ENCODE results near the gene ANKRD33.

GRCh38 chr12:50221020-50221869 lies 54.1 kb upstream of the CERS5 start:
- RRBS: no CpG with 5 or more reads among the region's 7 CpGs

GRCh38 chr12:50271854-50272260 lies 11.5 kb downstream of the LIMA1 start:
- RRBS: no CpG with 5 or more reads among the region's 2 CpGs

GRCh38 chr12:50297919-50298524 lies 14.7 kb upstream of the LIMA1 start:
- RRBS: no CpG with 5 or more reads among the region's 1 CpG

DNA sequence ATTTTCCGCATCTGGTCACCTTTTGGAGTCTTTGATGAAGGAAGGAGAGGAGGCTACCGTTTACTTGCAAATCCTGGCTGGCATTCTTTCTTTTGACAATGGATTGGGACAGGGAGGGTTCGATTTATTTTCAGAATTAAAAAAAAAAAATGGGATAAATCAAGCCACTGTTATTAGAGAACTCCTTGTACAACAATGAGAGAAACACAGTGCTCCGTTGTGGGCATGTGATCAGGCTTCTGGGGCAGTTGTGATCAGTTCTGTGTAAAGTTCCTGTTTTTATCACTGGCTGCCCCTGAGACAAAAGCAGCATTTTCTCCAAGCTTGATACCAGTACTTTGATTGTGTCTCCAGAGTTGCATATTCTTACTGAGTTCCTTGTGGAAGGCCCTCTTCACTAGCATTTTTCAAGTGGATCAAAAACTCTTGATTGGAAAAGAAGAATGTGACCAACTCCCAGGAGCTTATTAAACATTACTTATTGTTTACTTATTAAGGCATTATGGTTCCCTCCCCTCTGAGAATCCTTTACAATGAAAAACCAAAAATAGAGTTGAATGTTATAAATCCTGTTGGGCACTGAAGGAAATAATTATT lies 1.2 kb downstream of the DIP2B start:
- RRBS: no CpG with 5 or more reads among the region's 4 CpGs

DNA sequence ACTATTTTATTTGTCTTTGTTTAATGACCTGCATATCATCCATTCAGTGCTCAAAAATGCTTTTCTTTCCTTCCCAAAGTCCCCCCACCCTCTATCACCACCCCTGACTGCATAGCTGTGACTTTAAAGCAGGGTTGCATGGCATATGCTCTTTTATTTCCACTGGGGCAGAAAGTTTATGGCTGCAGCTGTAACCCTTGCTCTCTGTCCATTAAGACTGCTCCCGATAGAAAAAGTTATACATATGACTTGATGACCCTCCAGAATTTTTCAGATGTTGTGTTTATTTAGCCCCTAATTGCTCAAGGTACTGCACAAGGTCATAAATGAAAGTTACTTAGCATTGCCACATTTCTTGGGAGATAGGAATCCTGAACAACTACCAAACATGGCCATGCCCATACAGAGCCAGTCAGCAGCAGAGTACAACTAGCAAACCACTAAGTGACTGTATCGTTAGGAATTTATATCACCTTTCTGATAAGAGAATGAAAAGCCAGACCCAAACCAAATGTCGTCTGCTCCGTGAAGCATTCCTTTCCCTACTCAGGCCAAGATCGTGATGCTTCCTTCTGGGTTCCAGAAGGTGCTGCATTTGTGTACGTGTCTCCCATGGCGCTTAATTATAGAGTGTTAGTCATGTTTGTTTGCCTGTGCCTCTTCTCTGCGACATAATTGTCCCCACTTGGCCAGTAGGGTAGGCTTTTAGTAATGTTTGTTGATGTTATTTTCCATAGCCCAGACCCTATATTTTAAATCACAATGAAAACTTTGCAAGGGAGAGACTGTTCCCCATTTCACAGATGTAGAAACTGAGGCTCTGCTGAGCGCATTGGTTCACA lies 114.4 kb downstream of the DIP2B start:
- RRBS: no CpG with 5 or more reads among the region's 9 CpGs

- RRBS: no CpG with 5 or more reads among the region's 2 CpGs
These were observed 120.3 kb downstream of the DIP2B start for GRCh38 chr12:50625130-50625431.

DNA sequence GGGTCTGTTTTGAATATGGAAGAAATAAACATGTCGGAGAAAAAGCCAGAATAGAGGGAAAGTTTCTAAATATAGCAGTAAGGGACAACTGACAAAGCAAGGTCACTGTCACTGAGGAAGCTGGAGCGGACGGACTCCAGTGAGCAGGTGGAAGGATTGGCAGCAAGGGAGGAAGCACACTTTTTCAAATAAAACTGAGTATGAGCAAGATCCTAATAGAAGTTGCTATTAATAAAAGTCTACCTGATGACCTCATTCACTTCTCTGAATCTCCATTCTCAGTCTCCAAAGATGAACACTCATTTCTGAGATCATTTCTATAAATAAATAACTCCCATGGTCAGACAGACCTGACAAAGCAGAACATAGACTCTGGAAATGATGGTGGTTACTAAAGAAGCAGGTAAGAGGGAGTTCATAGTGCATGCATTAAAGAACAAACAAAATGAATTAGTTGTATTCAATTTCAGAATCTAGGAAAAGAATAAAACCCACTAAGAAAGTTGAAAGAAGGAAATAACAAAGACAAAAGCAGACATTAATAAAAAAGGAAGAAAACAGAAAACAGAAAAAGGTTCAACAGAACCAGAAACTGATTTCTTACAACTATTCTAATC lies 11.5 kb upstream of the ATF1 start:
- RRBS: no CpG with 5 or more reads among the region's 3 CpGs

DNA sequence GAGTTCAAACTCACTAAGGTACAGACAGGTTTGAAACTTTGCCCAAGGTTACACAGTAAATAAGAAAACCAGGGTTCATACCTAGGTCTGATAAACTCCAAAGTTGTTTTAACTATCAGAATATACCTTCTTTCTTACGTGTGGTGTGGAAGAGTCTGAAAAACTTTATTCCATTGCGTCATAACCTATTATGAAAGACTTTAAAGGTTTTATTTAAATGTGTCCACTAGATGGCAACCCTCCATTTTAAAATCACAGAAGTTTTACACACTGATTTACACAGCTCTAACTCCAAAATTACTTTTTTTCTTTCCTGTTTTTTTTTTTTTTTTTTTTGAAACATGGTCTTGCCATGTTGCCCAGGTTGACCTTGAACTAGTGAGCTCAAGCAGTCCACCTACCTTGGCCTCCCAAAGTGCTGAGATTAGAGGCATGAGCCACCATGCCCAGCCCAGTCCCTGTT lies 17.4 kb upstream of the TMPRSS12 start:
- RRBS: no CpG with 5 or more reads among the region's 2 CpGs

DNA sequence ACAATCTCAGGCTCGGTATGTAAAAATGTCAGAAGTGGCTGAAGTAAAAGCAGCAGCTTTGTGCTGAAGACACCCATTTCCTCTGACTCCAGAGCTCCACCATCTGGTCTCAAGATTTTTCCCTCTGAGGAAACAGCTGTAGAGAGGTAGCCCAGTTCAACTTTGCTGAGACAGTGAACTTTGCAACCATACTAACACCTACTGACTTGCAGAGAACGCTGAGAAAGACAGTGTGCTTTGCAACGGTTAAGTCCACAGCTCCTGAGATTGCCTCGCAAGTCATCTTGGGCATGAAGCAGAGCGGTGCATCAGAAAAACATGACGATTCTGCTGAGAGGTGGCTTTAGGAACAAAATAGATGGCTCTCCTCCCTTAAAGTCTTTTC lies 34.7 kb downstream of the HIGD1C start:
- RRBS: no CpG with 5 or more reads among the region's 6 CpGs

GRCh38 chr12:51020398-51020894 lies 5.7 kb downstream of the SLC11A2 start:
- RRBS: no CpG with 5 or more reads among the region's 2 CpGs

- RRBS: no CpG with 5 or more reads among the region's 17 CpGs
These were observed 16.1 kb downstream of the LETMD1 start for GRCh38 chr12:51064051-51064823.

GRCh38 chr12:51171896-51172598 lies 888 bp downstream of the TFCP2 start:
- RRBS: no CpG with 5 or more reads among the region's 18 CpGs

DNA sequence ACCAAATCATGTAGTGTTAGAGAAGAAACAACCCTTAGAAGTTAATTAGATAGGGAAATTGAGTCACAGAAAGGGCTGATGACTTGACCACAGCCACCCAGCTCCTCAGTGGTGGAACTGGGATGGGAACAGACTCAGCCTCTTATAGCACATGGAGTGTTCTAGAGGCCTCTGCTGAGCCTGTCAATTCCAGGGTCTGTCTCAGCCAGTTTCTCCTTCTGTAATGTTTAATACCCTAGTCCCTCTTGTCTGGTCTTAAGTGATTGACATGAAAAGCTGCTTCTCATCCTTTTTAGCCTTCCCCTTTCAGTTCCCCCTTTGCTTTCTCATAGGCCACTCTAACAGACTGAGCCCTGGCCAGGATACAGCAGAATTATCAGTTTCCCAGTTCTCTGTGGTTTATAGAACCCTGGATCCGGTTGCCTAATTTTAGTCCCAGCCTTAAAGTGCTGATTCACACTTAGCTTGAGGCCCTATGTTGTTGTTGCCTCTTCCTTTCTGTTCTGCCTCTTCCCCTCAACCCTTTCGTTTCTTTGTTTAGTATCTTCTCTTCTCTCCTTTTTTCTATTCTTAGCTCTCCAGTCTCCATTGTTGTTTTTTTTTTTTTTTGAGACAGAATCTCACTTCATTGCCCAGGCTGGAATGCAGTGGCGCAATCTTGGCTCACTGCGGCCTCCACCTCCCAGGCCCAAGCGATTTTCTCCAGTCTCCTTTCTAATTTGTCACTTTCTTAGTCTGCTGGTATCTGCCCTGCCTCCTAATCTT lies 2.8 kb upstream of the BIN2 start:
- RRBS: no CpG with 5 or more reads among the region's 5 CpGs

DNA sequence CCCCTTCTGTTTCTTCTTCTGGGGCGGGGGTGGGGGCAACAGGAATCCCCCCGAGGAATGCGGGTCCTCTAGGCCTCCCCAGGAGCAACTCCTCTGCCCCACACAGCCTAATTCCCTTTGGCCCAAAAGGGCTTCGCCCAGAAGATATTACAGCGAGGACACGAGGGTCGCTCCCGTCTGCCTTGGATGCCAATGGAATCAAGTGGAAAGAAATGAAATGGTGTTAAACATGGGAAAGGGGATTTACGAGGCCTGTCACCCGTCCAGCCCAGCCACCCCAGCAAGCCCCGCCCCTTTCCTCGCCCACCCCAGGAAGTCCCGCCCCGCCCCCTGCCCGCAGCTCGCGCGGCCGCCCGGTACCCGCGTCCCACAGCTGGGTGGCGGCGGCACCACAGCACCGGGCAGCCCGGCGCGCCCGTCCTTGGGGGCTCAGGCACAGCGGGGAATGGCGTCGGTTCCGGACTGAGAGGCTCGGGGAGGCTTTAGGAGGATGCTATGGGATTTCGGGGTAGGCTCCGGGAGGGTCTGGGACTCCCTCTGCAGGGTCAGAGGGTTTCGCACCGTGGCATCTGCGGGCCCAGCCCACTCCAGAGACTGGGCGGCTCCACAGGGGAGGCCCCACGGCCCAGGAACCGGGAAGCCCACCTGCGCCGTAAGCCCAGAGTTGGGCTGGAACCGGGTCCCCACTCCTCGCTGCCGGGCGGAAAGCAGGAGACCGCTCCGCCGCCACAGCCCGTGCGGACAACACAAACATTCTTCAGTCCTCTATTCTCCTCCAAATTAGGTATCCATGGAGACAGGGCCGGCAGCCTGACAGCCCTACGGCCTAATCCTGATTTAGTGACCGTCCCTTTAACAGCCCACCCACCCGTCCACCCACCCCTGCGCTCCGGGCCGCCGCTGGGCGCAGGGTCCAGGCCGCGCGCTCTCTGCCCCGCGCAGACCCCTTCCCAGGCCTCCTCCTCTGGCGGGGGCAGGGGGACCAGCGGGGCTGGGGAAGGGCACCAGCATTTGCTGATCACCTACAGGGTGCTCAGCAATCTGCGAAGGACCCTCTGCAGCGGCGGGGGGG lies 1.5 kb downstream of the FIGNL2 start:
- RRBS: 12% methylated on average over 32 of the region's 72 CpGs

DNA sequence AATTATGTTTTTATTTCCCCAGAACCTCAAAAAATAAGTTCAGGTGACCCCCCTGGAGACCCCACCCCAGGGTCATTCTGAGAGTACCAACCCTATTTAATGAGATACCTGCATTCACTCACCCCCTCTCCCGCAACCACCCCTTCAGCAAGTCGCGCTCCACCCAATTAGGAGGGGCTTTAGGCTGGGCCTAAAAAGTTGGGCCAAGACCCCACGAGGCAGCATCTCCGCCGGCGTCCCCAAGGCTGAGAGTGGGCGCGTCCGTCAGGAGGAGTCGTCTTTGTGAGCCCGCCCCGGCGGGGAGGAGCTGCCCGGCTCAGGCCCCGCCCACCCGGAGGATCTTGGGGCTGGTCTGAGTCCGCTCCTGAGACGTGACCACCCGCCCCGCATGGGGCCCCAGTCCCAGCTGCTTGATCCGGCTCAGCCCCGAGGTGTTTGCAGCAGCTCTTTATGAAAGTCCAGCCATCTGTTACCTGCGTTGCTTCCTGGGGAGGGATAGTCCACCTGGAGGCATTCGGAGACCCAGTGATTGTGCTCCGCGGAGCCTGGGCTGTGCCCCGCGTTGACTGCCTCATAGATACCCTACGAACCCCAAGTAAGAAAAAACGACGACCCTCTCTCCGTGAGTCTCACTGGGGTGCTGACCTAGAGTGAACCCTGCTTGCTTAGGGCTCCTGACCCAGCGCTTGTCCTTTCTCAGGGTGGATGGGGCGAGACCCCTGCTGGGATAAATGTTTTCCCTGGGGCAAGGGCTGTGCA lies at the start of gene ANKRD33:
Gene ANKRD33 (plus strand): TSS at position 367 of the 759 bp plus-strand sequence.
- RRBS: 44% methylated on average over 12 of the region's 35 CpGs

DNA sequence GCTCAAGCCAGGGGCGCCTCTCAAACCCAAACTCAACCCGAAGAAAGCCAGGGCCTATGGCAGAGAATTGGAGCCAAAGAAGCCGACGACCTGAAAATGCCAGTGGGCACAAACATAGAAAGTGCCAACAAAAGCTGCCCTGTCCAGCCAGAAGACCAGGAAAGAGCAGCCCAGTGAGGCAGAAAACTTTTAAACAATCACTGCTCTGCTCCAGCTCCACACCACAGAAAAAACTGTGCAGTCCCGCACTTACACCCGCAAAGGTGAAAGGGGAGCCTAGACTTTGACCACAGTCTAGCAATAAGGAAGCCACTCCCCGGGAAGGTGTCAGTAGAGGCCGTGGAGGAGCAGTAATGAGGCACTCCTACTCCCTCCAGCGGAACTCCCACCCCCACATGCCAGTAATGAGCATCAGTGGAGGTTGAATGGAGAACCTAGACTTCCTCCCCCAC lies 6.0 kb upstream of the ACVRL1 start:
- RRBS: no CpG with 5 or more reads among the region's 9 CpGs

DNA sequence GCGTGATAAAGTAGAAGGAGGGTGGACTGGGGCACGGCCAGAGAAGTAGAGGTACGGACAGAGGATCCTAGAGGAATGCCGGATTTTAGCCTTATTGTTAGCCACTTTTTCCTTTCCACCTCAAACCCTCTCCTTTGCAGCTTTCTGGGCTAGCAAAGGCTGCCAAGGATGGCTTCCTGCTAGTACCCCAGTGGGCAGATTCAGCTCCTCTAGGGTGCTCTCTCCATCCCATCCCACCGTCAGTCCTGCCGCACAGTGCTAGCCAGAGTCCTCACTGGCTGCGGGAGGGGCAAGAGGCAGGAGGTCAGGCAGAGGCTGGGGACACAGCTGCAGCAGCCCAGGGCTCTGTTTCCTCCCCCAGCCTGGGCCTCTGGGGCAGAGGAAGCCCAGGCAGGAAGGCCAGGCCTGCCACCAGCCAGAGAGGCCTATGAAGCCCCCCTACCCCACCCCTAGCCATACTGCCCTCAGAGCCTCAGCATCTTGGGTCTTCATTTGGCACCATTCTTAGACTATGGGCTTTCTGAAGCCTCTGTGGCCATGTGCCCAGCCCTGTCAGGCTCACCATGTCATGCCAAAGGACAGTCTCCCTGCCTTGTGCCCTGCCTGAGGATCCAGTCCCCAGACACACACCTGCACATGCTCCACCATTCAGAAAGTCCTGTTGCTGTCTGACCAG lies 3.3 kb downstream of the ACVRL1 start:
- RRBS: no CpG with 5 or more reads among the region's 7 CpGs

GRCh38 chr12:51920907-51921516 lies 13.7 kb downstream of the ACVRL1 start:
- RRBS: 50% methylated on average over 2 of the region's 6 CpGs

- RRBS: no CpG with 5 or more reads among the region's 5 CpGs
These were observed 17.4 kb downstream of the ACVRL1 start for GRCh38 chr12:51924603-51925275.

DNA sequence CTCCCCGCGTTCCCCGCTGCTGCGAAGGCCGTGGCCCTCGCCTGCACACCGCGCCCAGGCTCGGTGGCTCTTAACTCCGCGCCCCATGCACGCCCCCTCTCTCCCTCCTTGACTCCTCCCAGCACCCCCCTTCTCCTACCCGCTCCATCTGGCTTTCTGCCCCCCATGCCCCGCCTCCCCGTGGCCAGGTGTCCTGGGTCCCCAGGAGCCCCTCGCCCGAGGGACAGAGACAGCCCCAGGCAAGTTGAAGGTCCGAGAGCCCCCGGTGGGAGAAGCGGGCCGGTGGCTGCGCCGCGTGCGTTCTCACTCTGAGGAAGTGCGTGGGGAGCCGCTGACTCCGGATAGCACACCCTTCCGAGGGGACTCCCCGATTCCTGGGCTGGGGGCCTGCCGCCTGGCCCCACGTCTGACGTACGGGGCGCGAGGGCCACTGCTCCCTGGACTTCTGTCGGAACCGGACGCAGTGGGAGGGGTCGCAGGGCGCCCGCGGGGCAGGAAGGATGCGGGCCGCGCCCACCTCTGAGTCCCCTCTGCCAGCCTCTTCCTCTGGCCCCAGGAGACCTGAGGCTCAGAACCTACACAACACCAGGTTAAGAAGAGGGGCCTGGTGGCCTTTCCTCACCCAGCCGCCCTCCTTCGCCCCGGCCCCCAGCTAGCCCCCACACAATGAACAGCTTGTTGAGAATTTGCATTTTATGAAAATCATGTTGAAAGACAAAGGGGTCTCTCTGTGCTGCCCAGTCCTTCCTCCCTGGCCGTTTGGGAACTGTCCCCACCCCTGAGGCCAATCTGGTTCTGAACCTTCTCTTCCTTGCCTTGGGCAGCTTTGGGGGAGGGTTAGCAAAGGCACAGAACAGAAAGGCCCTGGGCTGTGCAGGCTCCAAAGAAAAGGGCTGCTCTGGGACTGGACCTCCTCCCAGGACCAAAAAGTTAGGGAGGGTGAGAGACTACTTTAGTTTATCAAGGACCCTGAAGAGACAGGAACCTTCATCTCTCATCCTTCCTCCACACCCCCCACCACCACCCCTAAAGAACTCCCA lies 975 bp downstream of the TAMALIN start:
- RRBS: 5% methylated on average over 13 of the region's 50 CpGs